Measurements from ENCODE around the genes KIAA1755, SLC32A1, PPP1R16B and FAM83D.

- PRO-cap, 10 experiments: no peak in any of the 10 experiments
Observed at GRCh38 chr20:37516693-37518187, 3.8 kb upstream of the NNAT start.

DNA sequence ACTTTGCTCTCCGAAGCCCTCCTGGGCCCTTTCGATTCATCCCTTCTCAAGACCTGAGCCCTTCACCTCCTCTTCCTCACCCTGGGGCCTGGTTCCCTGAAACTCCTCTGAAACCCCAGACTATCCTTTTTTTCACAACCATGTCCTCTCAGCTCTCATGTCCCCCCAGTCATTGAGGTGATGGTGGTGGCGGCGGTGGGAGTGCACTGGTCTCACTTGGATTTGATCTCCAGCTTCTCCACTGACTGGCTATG lies 395 bp downstream of the CTNNBL1 start:
- PRO-cap, 10 experiments: no peak in any of the 10 experiments

GRCh38 chr20:37714843-37715747 lies 21.3 kb downstream of the CTNNBL1 start:
- PRO-cap, 10 experiments: no peak in any of the 10 experiments

GRCh38 chr20:37914605-37915591 lies 12.0 kb downstream of the VSTM2L start:
- PRO-cap, 10 experiments: peak in 1 of 10 experiments; most common plus-strand start chr20:37914902 (in 1); most common minus-strand start chr20:37915319 (in 1)

- PRO-cap, 10 experiments: no peak in any of the 10 experiments
Observed at GRCh38 chr20:37985936-37986448, 47.3 kb downstream of the TTI1 start.

- PRO-cap, 10 experiments: peak in 2 of 10 experiments; most common plus-strand start chr20:37990681 (in 1); most common minus-strand start chr20:37990366 (in 1)
Observed at GRCh38 chr20:37990088-37991371, 42.7 kb downstream of the TTI1 start.

DNA sequence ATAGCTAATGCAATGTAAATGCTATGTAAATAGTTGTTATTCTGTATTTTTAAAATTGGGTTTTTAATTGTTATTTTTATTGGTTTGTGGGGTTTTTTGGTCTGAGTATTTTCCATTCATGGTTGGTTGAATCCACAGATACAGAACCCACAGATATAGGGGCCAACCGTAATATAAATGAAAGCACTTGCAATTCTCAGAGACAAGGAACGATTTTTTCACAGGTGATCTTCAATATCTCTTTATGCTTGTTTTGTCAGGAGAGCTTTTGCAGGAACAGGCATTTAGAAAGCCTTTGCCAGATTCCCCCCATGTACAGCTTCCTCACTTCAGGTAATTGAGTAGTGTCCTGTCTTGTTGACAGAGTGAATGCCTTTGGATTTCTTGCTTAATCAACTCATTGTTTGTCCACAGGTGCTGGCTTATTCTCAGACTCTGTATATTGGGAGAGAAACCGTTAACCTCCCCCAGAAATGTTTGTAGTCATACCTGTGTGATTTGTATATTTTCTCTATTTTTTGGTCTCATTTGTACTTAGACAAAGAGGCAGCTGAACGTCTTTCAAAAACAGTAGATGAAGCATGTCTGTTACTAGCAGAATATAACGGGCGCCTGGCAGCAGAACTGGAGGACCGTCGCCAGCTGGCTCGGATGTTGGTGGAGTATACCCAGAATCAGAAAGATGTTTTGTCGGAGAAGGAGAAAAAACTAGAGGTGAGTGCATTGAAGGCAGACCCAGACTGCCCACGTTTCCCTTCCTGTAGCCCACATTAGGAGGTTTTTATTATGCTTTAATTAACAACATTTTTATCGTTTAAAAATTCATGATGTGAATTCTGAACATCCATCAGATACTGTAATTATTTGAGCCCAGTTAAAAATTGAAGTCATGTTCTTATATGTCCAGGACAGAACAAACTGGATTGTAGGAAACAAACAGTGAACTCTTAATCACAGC lies 32.3 kb downstream of the RPRD1B start:
- PRO-cap, 10 experiments: no peak in any of the 10 experiments

- PRO-cap, 10 experiments: no peak in any of the 10 experiments
Observed at GRCh38 chr20:38085338-38085696, 51.8 kb downstream of the RPRD1B start.

DNA sequence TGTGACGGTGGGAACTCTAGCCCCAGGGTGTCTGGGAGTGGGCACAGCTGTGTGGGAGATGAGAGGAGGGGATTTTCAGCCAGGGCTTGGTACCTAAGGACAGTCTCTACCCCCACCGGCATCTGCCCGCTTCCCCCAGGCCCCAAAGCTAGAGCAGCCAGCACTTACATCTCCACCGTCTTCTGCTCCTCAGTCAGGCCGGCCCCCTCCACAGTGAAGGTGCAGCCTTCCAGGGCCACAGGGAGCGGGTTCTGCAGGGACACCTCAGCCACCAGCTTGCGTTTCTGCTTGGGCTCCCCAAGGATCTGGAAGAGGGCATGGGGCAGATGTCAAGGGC lies 34.2 kb downstream of the TGM2 start:
- PRO-cap, 10 experiments: no peak in any of the 10 experiments

GRCh38 chr20:38162167-38162617 lies 2.9 kb downstream of the TGM2 start:
- PRO-cap, 10 experiments: no peak in any of the 10 experiments

DNA sequence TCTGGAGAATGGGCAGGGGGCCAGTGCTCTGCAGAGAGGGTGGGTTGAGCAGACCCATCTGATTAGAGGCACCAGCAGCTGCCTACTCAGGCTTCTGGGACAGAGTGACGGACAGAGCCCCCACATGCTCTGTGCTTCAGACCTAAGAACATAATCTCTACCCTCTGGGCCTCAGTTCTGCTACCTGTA lies 26.0 kb upstream of the TGM2 start:
- PRO-cap, 10 experiments: no peak in any of the 10 experiments

DNA sequence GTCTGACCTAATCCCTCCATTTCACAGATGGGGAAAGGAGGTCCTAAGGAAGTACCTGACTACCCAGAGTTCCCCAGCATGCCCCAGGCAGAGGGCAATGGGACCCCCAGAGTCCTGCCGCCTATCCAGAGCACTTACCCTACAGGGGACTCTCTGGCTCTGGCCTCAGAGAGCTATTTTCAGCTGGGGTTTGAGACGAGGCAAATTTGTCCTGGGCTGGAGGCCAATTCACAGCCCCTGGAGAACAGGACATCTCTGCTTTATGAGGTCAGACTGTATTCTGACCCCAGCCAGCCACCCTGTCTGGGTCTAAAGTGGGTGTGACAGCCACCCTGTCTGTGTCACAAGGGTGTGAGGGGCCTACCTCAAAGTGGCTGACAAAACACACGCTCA lies 43.9 kb upstream of the TGM2 start:
- PRO-cap, 10 experiments: no peak in any of the 10 experiments

DNA sequence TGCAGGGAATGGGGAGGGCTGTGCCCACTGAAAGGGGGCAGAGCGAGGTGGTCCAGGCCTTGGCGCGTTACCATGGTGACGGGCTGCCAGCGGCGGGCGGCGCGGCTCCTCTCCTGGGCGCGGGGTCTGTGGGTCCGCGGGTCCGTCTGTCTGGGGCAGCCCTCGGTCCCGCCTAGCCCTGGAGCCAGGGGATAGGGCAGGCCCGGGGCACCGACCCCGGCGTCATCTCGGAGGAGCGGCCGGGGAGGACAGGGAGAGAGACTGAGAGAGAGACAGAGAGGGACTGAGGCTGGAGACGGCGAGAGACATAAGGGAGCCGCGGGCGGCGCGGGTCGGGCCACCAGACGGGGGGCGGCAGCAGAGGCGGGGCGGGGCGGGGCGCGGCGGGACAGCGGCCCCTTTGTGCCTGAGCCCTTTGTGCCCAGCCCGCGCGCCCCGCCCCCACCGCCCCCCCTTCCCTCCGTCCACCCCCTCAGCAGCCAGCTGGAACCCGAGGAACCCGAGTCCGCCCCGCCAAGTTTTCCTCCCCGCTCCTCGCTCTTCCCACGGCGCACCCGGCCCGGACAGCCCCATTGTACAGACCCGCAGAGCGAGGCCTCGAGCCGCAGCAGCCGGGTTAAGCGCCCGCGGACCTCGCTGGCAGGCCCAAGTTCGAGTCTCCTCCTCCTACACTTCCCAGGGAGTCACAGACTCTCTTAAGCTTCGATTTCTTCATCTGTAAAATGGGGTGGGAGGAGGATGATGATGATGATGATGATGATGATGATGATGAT lies at the start of gene KIAA1755:
TSS of gene KIAA1755 (minus strand) at position 309 of the 773 bp plus-strand sequence.
- PRO-cap, 10 experiments: peak in 6 of 10 experiments; most common plus-strand start position 278 of the sequence (in 1); most common minus-strand start position 307 of the sequence (in 6)

DNA sequence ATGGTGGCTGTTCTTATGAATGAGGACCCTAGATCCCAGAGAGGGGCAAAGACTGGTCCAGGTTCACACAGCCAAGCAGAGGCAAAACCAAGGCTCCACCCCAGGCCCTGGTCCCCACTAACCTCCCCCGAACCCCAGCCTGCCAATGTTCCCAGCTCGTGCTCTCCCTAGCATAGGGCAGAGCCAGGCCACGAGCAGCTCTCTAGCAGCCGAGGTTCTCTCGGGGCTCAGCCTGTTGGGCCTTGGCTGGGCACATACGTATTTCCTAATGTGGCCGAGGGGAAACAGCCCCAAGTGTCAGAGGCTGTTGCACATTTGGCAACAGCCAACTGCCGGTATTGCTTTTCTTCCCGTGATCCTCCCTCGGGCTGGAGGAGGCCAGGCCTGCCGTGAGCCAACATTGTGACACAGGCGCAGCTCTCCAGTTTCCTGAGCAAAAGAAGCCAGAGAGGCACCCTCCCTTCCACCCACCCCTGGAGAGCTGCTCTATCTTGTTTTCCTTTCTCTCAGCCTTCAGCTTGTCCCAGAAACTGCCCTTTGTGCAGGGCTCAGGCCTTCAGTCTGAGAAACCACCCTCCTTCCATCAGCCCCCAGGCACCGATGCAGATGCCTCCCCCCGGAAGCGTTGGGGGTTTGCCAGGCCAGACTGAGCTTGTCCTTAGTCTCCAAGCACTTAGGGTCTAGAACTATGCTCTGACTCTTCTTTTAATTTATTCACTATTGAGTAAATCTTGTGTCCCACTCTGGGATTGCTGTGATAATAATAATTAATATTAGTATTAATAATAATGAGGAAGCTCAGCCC lies 5.2 kb upstream of the BPI start:
- PRO-cap, 10 experiments: peak in 1 of 10 experiments; most common plus-strand start position 424 of the sequence (in 1); most common minus-strand start position 222 of the sequence (in 1)

DNA sequence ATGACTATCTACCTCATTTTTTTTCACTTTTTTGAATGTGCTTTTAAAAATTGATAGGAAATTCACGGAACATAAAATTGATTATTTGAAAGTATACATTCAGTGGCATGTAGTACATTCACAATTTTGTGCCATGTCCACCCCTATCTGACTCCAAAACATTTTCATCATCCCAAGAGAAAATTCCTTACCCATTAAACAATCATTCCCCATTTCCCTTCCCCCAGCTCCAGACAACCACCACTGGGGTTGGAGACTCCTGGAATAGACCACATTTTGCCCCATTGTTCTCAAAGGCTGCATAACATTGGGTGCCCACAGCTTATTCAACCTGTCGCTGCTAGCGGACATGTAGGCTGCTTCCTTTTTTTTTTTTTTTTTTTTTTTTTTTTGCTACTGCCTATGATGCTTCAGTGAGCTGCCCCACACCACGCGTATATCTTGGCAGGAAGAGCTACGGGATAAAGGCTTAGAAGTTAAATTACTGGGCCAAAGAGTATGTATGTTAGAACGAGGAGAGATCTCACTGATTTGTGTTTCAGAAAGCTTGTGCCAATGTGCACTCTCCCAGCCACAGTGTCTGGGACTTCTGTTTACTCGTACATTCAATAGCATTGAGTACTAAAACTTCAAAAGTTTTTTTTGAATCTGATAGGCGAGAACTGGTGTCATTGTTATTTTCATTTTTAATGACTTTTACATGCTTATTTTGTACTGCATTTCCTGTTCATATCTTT lies 7.0 kb downstream of the LBP start:
- PRO-cap, 10 experiments: no peak in any of the 10 experiments

GRCh38 chr20:38425597-38426560 lies 46.8 kb upstream of the RALGAPB start:
- PRO-cap, 10 experiments: no peak in any of the 10 experiments

DNA sequence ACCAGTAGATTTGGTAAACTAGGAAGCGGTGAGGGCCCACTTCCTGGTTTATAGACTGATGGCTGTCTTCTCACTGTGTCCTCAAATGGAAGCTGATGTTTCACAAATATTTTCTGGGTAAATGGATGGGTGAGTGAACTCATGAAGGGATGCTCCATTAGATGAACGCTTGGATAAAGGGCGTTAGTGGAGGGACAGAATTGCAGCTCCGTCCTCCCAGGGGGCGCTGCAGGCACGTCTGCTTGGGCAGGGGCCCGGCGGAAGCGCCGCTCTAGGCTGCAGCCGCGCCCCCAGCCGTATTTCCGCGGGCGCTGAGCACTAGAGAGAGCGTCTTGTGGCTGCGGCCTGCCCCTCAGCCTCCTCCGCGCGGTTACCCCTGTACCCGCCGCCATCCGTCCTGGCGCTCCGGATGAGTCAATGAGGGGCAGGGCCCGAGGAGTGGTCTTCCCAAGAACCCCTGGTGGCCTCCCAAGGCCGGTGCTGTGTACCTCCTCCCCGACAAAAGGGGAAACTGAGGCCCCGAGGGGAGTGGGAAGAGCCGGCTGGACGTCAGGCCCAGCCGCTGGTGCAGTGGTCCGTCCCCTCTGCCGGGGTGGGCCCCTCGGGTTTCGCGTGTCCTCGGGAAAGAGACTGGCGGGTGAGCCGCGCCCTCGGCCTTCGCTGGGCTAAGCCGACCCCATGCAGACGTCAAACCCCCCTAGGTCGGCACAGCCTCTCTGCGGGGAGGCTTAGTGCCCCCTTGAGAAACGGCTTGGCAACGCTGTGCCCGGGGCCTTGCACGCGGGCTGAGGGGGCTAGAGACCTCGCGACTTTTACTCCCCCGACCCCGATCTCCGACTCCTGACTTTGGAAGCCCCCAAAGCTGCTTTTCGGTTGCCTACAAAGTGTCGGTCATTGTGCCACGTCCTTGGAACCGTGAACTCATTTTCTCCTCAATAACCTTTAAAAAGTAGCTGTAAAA lies 26.0 kb upstream of the RALGAPB start:
- PRO-cap, 10 experiments: peak in 10 of 10 experiments; most common plus-strand start position 300 of the sequence (in 8)

GRCh38 chr20:38723692-38724806 lies at the start of gene SLC32A1:
SLC32A1 (plus strand) TSS chr20:38724486.
- PRO-cap, 10 experiments: peak in 2 of 10 experiments; most common minus-strand start chr20:38724451 (in 2)

DNA sequence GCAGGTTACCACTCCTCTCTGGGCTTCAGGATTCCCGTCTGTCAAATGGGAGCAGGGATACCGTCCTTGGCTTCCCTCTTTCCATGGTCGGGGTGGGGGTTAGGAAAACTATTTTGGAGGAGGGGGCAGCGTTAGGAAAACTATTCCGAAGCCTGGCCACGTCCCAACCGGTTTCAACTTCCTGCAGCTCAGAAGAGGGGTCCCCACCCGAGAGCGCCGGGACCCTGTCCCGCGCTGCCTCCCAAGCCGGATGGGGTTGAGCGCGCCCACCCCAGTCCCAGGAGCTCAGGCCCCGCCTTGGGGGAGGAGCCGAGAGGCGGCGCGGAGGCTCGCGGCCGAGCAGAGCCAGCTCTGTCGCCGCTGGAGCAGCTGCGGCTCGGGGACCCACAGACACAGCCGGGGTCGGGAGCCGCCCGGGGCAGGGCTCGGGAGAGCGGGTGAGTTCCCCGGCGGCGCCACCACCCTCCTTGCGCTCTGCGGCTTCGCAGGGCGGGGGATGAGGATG lies at the start of gene PPP1R16B:
TSS of gene PPP1R16B (plus strand) at position 342 of the 505 bp plus-strand sequence.
- PRO-cap, 10 experiments: peak in 9 of 10 experiments; most common plus-strand start position 354 of the sequence (in 6); most common minus-strand start position 252 of the sequence (in 8)

GRCh38 chr20:38925920-38927227 lies at the start of gene FAM83D:
FAM83D (plus strand) TSS chr20:38926417.
- PRO-cap, 10 experiments: peak in 10 of 10 experiments; most common plus-strand start chr20:38926417 (in 9); most common minus-strand start chr20:38926190 (in 10)

All from Metastatic Breast Carcinoma in the Brain (tissue), 10 donors.